ENCODE measurements around the genes CENPP, OMD and CARD19.

- PRO-cap, result no peak
Observed at GRCh38 chr9:91241939-91242441, 119.7 kb downstream of the AUH start.

- PRO-cap, result no peak
Observed at GRCh38 chr9:91263806-91264231, 97.9 kb downstream of the AUH start.

DNA sequence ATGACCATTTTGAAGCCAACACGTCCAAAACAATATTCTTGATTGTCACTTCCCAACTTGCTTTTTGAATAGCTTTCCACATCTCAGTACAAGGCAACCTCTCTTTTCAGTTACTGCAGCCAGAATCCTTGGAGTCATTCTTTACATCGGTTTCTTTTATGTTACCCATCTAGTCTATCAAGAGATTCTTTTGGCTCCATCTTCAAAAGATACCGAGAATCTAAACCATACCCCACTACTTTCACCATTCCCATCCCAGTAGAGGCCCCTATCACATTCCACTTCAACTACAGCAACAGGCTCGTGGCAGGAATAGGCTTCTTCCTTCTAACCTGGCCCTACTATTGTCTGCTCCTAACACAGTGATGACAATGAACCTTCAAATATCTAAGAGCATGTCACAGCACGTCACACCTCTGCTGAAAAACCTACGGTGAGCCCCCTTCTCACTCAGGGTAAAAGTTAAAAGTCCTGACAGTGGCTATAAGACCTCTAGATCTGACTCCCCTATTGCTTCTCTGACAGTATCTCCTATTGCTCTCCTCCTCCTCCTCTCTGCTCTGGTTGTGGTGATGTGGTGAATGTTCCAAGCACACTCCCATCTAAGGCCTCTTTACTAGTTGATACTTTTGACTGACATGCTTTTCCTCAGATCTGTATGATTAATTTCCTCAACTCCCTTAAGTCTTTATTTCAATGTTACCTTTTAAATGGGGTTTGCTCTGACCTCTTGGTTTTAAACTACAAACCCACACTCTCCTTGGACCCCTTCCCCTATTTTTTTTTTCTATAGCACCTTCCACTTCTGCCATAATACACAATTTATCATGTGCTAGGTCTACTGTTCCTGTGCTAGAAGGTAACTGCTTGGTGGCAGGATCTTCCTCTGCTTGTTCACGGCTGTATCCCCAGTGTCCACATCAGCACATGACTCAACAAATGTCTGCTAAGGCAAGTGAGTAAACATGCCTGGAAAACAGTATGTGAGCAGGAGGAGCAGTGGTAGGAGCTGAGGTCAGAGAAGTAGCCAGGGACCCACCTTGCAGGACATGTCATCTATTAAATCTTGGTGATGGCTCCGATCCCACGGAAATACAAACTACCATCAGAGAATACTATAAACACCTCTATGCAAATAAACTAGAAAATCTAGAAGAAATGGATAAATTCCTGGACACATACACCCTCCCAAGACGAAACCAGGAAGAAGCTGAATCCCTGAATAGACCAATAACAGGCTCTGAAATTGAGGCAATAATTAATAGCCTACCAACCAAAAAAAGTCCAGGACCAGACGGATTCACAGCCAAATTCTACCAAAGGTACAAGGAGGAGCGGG lies 79.7 kb downstream of the AUH start:
- PRO-cap, result no peak

DNA sequence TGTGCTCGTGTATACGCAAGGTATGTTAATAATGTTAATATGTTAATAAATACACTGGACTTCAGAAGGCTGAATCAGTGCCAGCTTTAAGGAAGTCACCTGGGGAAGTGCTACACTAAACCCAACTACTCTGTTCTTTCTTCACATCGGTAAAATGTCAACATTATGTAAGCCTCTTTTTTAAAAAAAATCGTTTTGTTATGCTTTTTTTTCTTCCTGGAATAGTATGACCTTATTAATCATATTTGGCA lies 76.0 kb downstream of the AUH start:
- PRO-cap, result no peak

GRCh38 chr9:91342022-91343007 lies 19.4 kb downstream of the AUH start:
- PRO-cap, result no peak

GRCh38 chr9:91375134-91375428 lies 13.4 kb upstream of the AUH start:
- PRO-cap, result no peak

- PRO-cap, result no peak
Observed at GRCh38 chr9:91495415-91495796, 71.8 kb upstream of the NFIL3 start.

DNA sequence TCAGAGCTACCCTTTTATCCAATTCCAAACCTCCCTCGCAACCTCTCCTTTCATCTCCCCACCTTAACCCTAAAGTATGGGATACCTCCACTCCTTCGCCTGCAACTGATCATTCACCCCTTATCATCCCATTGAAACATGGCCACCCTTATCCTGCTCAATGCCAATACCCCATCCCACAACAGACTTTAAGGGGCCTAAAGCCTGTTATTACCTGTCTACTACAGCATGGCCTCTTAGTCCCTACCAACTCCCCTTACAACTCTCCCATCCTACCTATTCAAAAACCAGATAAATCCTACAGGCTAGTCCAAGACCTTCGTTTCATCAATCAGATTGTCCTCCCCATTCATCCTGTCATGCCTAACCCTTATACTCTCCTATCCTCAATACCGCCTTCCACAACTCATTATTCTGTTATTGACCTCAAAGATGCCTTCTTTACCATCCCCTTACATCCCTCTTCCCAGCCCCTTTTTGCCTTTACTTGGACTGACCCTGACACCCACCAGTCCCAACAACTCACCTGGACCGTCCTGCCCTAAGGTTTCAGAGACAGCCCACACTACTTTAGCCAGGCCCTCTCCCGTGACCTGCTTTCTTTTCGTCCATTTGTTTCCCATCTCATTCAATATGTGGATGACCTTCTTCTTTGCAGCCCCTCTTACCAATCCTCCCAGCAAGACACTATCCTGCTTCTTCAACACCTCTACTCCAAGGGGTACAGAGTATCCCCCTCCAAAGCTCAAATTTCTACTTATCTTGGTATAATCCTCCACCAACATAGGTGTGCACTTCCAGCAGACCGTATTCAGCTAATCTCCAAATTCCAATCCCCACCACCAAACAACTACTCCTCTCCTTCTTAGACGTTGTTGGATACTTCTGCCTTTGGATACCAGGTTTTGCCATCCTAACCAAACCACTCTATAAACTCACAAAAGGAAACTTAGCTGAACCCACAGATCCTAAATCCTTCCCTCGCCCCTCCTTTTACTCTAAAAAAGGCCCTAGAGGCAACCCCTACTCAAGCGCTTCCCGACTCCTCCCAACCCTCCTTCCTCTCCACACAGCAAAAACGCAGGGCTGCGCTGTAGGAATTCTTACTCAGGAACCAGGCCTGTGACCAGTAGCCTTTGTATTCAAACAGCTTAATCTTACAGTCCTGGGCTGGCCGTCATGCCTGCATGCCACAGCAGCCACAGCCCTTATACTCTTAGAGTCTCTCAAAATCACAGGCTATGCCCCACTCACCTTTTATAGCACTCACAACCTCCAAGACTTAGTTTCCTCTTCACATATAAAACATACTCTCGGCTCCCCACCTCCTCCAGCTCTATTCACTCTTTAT lies 40.3 kb downstream of the SPTLC1 start:
- PRO-cap, result no peak

DNA sequence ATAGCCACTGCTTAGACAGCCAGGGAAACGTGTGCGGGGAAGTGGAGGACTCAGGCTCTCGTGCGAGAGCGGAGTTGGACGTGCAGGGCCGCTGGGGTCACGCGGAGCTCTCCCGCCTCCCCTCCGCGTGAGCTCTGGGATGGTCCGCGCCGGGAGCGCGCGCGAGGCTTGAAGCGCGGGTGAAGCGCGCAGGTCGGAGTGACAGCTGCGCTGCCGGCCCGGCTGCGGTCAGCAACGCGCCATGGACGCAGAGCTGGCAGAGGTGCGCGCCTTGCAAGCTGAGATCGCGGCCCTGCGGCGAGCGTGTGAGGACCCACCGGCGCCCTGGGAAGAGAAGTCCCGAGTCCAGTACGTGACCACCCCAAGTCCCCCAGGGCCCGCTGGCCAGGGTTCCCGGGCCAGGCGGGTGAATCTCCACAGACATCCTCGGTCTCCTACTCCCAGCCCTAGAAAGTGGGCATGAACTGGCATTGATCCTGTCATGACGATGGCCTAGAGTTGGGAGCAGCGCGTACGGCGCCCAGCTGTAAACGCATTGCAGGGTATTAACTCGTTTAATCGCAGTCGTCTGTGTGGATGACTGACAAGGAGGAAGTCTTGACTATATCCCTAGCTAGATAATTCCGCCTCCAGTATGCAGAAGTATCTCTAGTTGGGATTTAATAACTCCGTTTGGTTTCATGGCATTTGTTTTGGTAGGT lies at the start of gene CENPP:
Gene CENPP, plus strand, starts transcription at position 196 of the 701 bp plus-strand sequence.
- PRO-cap, result unidirectional peak, plus-strand start at position 171 of the sequence

DNA sequence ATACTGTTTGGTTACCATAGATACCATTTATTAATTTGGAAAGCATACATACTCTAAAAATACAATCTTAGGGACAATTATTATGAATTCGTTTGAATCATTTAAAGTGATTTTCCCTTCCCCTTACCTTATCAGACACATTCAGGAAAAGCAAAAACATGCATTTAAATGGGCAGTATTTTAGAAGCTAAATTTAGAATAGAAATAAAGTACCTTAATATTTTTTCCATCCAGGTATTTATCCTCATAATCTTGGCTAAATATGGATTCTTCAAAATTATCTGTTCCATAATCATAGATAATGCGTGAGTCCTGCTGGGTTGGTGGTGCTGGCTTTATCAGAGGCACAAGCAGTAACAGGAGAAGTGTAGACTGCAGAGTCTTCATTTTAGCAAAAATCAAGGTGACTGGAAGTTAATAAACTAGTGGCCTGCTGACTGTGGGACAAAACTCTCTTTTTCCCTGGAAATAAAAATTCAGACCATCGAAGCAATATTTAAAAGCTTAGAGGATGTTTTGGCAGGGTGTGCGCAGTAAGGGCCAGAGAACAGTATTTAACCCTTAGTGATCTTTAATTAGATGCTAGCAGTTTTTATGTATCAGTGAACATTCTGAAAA lies 1.2 kb downstream of the OGN start:
- PRO-cap, result no peak

DNA sequence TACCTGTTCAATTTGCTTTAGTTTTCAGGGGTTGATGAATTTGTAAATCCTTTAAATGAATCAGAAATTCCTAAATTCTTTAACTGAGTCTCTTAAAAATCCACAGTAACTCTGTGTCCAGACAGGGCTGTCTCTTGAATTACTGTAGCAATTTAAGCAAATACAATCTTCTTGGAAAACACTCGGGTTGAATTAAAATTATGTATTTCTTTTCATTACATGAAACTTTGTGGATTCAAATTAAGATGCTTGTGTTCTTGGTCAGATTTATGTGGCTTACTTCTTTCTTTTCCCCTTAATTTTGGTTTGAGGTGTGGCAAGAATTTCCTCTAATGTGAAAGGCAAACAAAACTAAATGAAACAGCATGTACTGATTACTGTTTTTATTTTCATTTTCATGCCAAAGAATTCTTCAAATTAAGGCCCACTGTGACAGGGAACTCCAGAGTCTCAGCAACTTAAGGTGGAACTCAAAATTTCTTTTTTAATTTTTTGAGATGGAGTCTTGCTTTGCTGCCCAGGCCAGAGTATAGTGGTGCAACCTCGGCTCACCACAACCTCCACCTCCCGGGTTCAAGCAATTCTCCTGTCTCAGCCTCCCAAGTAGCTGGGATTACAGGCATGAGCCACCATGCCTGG lies at the start of gene OMD:
Gene OMD, minus strand, starts transcription at position 273 of the 639 bp plus-strand sequence.
- PRO-cap, result no peak

DNA sequence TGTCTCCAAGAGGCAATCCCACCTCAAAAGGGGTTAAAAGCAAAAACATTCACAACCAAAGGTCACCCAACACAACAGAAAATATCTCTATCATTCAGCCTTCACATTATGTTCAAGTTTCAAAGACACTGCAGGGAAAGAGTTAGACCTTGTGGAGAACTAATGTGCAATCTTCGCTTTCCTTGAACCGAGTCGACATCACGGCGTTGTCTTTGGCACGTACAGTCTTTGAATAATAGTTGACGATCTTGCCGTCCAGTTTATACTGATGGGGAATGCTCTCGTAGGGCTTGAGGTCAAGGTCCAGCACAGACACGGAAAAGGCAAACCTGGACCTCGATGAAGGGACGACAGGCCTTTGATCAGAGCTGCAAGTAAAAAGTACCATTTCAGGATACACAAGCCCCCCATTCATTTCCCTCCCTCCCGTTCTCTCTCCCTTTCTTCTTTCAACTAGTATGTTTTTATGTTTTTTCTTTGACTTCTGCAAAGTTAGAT lies 54.2 kb downstream of the IPPK start:
- PRO-cap, result no peak

GRCh38 chr9:92634397-92634611 lies 35.6 kb downstream of the IPPK start:
- PRO-cap, result no peak

DNA sequence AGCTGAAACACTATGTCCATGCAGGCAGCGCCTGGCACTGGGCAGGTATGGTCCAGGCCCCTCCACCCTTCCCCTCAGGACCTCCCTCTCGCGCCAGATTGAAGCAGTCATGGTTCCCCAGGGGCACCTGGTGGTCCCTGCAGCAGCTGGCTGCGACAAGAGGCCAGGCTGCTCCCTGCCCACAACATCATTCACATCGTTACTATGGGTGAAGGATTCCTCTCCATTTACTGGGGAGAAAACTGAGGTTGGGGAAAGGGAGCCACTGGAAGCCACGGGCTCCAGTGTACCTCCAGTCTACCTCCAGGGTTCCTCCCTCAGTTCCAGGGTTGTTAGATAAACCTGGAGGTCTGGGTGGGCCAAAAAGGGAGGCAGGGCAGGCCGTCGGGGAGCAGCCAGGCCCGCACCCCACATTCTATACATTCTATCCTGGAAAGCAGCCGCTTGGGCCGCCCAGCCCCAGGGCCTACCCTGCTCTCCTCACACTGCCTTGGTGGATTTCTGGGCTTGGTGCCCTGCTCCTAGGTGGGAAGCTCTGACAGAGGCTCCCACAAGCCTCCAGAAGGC lies 18.2 kb upstream of the SUSD3 start:
- PRO-cap, result no peak

DNA sequence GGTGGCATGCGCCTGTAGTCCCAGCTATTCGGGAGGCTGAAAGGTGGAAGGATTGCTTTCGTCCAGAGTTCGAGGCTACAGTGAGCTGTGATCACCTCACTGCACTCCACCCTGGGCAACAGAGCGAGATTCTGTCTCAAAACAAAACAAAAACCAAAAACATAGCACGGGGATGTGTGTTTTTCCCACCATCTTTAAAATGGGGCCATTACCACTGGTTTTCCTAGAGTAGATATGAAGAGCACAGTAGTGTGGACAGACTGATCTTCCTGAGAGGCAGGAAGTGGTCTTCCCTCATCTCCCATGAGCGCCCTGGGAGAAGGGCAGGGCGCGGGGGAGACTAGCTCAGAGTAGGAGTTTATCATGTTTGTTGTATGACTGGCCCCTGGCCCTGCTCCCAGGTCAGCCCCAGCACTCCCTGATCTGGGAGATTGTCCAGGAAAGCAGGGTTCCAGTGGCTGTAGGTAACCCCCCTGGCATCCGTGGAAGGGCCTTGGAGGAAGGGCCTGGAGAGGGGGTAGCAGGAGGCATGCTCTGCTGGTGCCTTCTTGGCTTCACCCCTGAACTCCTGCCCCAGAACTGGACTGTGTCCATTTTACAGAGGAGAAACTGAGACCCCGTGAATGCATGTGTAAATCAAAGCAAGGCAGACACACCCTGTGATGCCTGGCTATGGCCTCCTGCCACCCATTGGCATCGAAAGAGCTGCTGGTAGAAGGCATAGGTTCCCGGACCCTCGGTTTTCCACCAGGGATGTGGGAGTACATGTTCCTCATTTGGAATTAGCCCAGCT lies 2.4 kb downstream of the SUSD3 start:
- PRO-cap, result no peak

DNA sequence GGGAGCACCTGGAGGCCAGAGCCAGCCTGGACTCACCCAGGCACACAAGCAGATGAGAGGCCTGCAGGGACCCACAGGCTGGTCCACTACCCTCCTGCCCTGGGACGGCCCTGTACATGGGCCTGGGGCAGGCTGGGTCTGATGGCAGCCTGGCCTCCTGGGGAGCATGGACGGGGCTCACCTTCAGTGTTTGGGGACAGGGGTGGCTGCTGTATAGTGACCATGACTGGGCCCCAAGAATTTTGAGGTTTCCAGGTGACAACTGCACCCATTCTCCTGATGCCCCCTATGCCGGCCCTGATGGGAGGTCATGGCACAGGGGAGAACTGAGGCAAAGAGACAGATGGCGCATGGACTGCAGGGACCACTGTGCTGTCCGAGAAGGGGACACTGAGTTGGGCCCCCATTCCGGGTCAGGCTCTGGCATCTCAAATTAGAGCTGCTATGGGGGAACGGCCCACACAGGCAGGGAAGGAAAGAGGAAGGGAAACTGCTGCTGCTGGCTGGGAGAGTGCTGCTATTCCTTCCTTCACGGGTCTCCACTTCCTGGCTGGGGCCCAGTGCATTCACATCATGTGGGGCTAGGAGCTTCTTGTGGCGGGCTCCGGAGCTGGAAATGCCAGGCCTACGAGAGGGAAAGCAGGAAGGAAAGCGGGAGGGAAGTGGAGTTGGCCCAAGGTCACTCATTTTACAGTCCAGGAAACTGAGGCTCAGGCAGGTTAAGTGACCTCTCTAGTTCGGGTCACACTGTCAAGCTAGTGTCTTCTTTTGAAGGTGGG lies 1.4 kb upstream of the CARD19 start:
- PRO-cap, result no peak

GRCh38 chr9:93096064-93096979 lies at the start of gene CARD19:
Gene CARD19, plus strand, starts transcription at chr9:93096217.
- PRO-cap, result unidirectional peak, plus-strand start at chr9:93096218

- PRO-cap, result no peak
Observed at GRCh38 chr9:93125852-93126796, 7.9 kb downstream of the NINJ1 start.

GRCh38 chr9:93132003-93132992 lies 1.8 kb downstream of the NINJ1 start:
- PRO-cap, result no peak

GRCh38 chr9:93137968-93138821 lies 4.1 kb upstream of the NINJ1 start:
- PRO-cap, result no peak

All from mesenteric fat pad (tissue), 1 donor.